Airway epithelial cell (primary cell): ENCODE results near the genes ANKRD33B and CTNND2.

GRCh38 chr5:8014065-8014680 is 145.2 kb downstream of the MTRR start:
- RAMPAGE, long total RNA = no peak

GRCh38 chr5:8784128-8784623 is 761.7 kb downstream of the SEMA5A start:
- RAMPAGE, long total RNA = no peak

- RAMPAGE, long total RNA = no peak
These were observed 1.7 kb upstream of the SEMA5A start for GRCh38 chr5:9547401-9548181.

- RAMPAGE, long total RNA = no peak
These were observed 110.5 kb downstream of the ATPSCKMT start for GRCh38 chr5:10139170-10139534.

GRCh38 chr5:10262971-10263398 is 12.9 kb downstream of the CCT5 start:
- RAMPAGE, long total RNA = no peak

GRCh38 chr5:10329644-10330566 is 22.2 kb upstream of the CMBL start:
- RAMPAGE, long total RNA = no peak

GRCh38 chr5:10332888-10334174 is 20.2 kb upstream of the MARCHF6 start:
- RAMPAGE, long total RNA = no peak

- RAMPAGE, long total RNA = no peak
These were observed 7.4 kb downstream of the MARCHF6 start for GRCh38 chr5:10360803-10361343.

GRCh38 chr5:10423002-10423635 is 18.6 kb upstream of the ROPN1L start:
- RAMPAGE, long total RNA = no peak

- RAMPAGE, long total RNA = no peak
These were observed 2.3 kb upstream of the ROPN1L start for GRCh38 chr5:10439070-10440148.

GRCh38 chr5:10563655-10564470 is at the start of gene ANKRD33B:
TSS of gene ANKRD33B (plus strand) at chr5:10564070.
- RAMPAGE, long total RNA = no peak

DNA sequence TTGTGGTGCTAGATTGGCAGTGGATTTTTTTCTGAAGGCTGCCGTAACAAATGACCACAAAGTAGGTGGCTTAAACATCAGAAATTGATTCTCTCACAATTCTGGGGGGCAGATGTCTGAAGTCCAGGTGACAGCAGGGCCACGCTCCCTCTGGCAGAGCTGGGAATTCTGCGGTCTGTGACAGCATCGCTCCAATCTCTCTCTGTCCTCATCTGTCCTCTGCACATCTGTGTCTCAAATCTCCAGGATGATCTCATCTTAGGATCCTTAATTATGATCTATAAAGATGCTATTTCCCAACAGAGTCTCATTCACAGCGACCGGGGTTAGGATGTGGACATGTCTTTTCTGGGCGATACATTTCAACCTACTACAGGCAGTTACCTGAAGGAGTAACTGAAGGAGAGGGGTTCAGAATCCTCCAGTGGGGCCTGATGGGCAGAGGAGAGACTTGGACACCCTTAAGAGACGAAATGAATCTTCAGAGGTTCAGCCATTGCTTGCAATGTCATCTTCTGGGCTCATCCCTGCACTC is 31.4 kb downstream of the ANKRD33B start:
- RAMPAGE, long total RNA = no peak

DNA sequence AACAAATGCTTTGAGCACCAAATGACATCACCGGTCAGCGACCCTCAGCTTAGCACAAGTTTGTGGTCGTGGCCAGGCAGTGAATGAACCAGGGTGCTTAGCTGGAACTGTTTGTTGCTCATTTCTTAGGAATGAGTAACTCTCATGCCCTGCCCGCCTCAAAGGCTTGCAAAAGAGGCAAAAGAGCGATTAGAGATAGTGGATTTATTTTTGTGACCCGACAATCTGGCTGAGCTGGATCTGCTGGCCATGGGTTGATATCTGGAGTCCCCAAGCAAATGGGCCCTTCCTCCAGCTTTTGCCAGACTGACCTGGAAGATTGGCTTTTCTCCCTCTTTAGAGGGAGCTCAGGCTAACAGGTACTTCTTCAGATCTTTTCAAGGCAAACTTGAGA is 58.8 kb downstream of the DAP start:
- RAMPAGE, long total RNA = no peak

DNA sequence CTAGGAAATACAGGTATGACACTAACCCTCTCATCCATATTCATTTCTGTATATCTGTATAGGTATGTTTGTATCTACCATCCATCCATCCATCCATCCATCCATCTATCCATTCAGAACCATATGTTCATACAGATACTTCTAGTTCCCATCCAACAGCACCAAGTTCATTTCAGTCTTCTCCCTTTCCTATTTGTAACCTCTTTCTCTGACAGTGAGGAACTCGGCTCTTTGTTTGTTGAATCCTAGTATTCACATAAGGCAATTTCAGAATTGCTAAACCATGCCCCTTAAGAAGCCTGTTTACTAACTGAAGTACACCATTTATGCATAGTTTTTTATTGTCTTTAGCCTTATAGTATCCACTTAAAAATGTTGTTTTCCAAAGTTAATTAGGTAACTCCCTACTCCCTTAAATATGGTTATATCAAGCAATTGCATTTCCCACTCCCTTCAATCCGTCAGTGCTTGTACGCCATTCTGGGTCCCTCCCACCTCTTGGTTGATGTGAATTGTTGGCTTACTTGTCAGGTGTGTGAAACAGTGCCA is 18.1 kb downstream of the DAP start:
- RAMPAGE, long total RNA = no peak

- RAMPAGE, long total RNA = no peak
These were observed 52.3 kb downstream of the CTNND2 start for GRCh38 chr5:11851833-11852501.

DNA sequence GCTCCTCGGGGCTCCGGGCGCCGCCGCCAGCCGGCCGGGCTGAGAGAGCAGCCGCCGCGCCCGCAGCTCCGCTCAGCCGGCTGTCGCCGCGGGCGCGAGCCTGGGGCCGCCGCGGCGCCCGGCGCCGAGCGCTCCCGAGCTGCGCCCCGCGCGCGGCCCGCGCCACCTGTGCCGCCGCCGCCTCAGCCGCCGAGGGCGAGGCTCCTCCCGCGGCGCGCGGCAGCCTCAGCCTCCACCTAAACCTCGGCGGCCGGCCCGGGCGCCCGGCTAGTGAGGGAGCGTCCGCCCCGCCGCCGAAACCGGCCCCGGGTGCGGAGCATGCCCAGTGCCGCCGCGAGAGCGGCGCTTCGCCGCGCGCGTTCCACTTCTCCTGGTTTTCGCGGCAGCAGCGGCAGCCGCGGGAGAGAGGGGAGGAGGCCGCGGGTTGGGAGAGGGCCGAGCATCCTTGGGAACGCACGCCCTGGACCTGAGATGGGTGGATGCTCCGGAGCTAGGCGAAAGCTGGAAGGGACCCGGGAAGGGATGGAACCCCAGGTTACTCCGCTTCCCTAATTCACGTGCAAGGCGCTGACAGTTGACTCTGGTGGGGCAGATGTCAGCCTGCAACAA is at the start of gene CTNND2:
Gene CTNND2 (minus strand): TSS at position 313 of the 609 bp plus-strand sequence.
- RAMPAGE, long total RNA = no peak

GRCh38 chr5:12597431-12597630 is 693.1 kb upstream of the CTNND2 start:
- RAMPAGE, long total RNA = no peak

- RAMPAGE, long total RNA = no peak
These were observed 34.8 kb upstream of the TRIO start for GRCh38 chr5:14108106-14108922.

- RAMPAGE, long total RNA = no peak
These were observed 681 bp downstream of the TRIO start for GRCh38 chr5:14143664-14144382.

GRCh38 chr5:14144383-14144537 is 1.1 kb downstream of the TRIO start:
- RAMPAGE, long total RNA = no peak